Camera-type eye (tissue), 1 donor: ENCODE measurements around a stretch of chr2.

DNA sequence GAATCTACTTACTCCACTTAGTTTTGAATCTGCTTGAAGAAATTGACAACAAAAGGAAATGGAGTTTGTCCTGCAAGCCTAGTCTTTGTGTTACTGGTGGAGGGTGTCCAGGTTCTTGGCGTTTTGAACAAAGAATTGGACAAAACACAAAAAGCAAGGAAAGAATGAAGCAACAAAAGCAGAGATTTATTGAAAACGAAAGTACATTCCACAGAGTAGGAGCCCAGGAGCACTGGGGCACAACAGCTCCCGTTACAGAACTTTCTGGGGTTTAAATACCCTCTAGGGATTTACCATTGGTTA is 47.9 kb upstream of the PTH2R start:
- RAMPAGE, long total RNA: no peak

DNA sequence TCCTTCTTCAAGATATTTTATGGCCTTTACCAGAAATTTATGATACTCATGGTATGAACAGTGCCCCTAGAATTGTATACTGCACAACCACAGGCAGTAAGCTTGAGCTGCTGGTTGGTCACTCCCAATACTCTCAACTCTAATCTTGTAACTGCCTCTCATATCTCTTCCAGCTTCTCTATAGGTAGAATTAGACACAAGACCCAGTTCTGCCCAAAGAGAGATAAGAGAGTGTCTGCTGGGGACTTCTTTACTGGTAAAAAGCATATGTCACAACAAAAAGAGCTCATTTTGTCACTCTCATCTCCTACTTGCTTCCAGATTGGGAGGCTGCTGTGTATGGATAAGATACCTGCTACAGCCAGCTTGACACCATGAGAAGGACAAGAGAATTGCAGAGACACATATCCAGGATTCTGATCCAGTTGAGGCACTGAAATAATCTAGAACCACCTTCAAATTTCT is 165.1 kb downstream of the PTH2R start:
- RAMPAGE, long total RNA: no peak

DNA sequence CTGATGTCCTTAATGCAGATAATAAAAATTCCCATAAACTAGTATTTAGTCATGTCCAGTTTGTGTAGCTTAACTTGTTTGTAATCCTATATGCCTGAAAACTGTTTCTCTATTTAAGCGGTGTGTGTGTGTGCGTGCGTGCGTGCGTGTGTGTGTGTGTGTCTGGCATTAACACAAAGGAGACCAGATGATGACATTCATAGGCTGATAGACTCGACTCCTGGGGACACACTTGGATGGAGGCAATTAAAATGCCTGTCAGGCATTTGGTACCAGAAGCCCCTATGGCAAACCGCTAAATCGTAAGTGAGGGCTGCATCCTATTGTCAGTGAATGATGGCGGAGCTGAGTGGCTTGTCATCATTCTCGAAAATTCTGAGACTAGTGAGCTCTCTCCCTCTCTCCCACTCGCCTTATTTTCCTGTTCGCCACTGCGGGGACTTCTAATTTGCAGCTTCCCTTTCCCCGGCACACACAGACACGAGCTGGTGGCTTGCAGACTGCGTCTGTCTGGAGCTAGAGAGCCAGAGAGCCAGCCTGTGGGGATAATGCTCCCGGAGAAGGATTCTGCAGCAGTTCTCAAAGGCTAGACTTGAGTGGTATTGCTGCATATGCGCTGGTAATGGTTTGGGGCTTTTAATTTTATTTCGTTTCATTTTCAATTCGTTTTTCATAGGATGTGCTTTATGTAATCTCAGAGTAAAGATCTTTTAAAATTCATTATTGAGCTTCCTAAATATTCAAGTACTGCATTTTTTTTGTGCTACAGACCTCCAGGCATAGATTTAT is 155.5 kb downstream of the MAP2 start:
- RAMPAGE, long total RNA: start-site peak on the plus strand centred at position 161 of the sequence, 52 bp wide, 31 reads; start-site peak on the plus strand centred at position 516 of the sequence, 96 bp wide, 81 reads

DNA sequence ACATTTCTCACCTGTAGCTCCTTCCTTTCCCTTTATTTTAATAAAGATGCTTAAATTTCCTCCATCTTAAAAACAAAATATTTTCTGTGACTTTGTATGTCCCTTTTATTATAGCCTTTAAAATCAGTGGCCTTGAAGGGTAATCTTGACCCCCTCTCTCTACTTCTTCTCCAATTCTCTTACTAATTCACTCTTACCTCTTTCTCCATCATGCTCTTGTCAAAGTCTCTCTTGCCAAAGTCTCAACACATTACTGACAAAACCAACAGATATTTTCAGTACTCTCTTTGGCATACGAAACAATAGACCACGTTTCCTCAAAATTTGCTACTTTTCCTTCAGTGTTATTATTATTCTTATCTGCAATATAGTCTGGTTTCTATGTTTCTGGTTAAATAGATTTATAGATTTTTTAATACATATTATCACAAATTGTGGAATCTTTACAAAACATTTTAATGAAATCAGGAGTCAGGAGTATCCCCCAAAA is 76.0 kb downstream of the KANSL1L start:
- RAMPAGE, long total RNA: no peak

DNA sequence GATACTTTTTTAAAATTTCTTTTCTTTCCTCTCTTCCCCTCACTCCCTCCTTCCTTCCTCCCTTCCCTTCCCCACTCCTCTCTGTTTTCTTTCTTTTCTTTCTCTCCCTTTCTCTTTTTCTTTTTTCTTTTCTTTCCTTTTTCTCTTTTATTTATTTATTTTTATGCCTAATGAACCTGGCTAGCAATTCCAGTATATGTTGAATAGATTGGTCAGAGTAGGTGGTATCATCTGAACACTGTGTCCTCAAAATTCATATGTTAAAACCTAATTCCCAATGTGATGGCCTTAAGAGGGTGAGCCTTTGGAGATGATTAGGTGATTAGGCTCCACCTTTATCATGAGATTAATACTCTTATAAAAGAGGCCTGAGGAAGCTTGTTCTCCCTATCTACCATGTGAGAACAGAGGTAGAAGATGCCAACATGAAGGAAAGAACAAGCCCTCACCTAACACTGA is 30.1 kb downstream of the KANSL1L start:
- RAMPAGE, long total RNA: no peak

GRCh38 chr2:210181293-210182232 is 10.4 kb upstream of the KANSL1L start:
- RAMPAGE, long total RNA: no peak

DNA sequence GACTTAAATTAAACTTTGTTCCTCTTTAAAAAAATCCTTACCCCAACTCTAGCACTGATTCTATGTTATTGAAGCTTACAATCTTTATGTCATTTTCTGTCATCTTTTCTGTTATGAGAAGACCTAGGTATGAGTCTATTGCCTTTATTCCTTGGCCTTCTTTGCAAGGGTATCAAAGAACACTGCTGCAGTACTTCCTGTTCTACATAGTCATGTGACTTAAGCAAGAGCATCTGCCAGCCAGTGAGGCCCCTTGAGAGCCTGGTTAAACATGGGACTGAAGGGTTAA is 928 bp upstream of the CPS1 start:
- RAMPAGE, long total RNA: no peak

- RAMPAGE, long total RNA: no peak
These were observed 375.5 kb downstream of the CPS1 start for GRCh38 chr2:210931963-210932251.

DNA sequence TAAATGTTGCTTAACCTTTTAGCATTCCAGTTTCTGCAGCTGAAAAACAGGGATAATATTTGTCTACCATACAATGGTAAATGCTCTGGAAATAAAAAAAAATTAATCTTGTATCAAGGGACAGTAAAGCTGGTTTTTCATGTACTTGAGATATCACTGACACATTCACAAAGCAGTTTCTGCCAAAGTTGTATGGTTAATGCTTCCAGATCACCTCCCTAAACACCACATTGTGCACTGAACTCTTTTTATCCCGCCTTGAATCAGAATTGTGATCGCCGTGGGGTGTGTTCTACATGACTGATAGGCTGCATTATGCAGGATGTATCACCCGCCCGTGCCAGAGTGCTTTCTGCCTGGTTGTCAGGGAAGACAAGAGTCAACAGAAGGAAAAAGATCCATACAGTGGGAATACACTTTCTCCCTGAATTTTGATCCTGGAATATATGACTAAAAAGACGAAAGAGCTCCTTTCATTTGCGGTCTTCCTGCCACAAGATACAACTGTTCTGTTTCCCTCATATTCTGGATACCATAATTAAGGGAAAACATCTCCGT is 238.7 kb downstream of the IKZF2 start:
- RAMPAGE, long total RNA: no peak

DNA sequence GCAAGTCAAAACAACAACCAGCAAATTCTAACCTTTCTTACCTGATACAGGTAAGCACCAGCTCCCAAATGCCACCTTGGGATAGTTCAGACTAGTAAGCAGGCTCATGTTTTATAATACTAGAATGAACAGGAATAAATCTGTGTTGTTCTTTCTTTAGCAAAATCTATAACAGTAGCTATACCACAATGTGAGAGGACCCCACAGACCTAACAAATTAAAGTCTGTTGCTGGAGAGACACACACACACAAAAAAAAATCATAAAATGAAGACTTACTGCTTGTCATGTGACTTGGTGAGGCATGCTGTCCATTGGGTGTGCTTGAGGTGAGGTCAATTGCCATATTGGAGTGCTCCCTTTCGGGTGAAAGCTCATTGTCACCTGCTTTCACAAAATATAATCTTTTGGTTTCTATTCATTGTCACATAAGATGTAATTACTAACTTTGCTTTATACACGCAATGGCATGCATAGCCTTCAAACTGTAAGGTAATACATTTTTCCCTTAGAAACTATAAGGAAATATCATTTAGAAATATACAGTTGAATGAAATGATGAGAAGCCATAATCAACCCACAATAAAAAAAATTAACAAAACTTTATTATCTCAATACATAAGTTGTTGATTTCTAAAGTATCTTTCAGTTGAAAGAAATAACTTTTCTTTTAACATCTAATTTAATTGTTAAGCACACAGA is 3.8 kb downstream of the IKZF2 start:
- RAMPAGE, long total RNA: no peak

- RAMPAGE, long total RNA: no peak
These were observed 199.1 kb upstream of the VWC2L start for GRCh38 chr2:214211823-214212125.

DNA sequence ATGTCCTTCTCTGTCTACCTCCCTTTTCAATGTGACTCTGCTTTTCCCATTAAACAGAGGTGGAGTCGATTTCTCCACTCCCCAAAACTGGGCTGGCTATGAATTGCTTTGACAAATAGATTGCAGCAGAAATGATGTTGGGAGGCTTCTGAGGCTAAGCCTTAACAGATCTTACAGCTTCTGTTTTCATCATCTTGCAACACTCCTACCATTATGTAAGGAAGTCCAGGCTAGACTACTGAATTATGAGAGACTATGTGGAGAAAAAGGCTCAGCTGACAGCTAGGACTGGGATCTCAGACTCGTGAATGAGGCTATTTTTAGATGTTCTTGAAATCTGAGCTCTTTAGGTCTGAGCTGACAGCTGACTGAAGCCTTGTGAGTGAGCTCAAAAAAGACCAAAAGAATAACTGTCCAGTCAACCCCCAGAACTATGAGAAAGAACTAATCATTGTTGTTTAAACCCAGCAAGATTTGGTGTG is 70.3 kb downstream of the VWC2L start:
- RAMPAGE, long total RNA: no peak

GRCh38 chr2:214683952-214684630 is 125.4 kb downstream of the BARD1 start:
- RAMPAGE, long total RNA: no peak

- RAMPAGE, long total RNA: no peak
These were observed 37.7 kb downstream of the ATIC start for GRCh38 chr2:215349402-215350210.

DNA sequence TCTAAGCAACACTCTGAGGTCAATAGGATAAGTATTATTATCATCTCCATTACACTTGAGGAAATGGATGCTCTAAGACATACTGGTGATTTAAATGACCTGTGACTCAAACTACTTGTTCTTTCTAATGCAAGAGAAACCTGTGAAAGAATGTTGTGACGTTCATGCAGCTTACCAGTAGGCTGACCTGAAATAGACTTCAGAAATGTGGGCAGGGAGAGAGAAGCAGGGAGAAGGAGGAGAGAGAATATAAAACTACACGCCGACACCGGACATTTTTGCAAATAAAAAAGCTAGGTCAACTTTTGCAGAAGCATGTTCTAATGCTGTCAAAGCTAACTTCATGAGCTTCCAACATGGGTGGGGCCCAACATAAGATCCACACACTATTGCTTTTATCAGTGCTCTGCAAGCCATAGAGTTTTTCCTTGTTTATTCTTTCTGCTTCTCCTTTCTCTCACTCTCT is 217.6 kb upstream of the FN1 start:
- RAMPAGE, long total RNA: no peak

DNA sequence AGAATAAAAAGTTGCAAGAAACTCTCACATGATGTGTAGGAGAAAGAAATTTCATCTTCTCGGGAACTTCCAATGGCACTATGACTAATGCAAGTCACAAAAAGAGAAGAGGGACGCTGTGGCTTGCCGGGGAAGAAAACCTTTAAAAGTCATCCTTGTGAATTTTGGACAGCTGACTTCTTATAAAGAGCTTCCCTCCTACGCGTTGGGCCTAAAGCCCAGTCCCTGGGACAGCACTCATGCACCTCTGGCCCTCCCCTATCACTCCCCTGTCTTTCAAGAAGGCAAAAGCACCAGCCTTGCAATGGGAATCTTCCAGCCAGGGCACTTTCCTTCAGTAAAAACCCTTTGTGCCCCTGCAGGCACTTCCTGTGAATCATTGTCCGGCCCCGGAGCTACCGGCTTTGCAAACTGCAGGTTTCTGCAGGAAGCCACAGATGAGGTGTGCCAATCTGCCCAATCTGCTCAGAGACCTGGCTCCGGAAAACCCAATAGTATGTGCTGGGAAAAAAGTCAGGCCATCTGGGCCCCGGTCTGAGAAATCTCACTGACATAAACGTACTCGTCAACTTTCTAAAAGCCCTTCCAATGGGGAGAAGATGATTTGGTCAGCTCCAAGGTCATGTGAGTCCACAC is 7.1 kb downstream of the MREG start:
- RAMPAGE, long total RNA: no peak

DNA sequence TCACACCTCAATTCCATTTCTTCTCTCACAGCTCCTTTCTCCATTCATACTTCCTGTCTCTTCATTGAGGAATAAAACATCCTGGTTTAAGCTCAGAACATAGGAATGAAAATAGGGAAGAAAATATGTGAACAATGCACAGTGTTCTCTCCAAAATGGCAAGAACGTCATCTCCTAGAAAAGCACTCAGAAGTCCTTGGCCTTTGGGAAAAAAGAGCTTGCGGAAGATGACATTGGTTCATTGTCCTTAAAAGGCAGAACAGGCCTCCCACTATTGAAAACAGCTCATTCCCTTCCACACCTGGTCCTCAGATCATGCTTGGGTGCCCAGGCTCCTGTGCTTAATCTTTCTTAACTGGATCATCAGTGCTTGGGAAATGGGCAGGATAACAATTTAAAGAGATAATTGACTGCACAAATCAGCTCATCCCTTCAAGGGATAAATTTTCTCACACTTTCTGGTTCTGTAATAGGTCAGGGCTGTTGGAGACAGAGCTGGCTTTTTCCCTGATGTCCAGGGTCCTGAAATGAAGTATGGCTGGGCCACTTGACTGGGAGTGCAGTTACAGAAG is 69.2 kb downstream of the MARCHF4 start:
- RAMPAGE, long total RNA: no peak

GRCh38 chr2:216535290-216536111 is 36.9 kb downstream of the RPL37A start:
- RAMPAGE, long total RNA: no peak

- RAMPAGE, long total RNA: no peak
These were observed 42.3 kb downstream of the RPL37A start for GRCh38 chr2:216540737-216541529.

DNA sequence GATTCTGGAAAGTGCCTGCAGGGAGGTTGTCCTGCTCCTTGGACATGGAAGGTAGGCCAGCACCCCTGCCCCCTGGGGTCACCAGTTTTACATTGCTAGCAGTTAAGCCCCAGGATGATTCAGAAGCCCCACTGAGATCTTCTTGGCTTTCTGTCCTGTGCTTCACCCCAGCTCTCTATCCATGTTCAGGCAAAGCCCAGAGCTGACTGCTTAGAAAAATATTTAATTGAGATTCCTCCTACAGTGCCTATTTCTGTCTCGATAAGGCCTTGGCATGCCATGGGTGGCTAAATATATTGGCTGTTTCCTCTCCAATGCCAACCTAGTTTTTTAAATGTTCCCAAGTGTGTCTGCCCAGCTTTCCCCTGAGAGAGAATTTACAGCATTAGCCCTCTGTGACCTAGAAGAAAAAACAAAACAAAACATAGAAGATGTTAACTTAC is 48.4 kb downstream of the RPL37A start:
- RAMPAGE, long total RNA: no peak